ENCODE measurements around a stretch of chr7.

- PRO-cap: no peak
- RAMPAGE, long total RNA, 4 experiments: no peak in any of the 4 experiments
These were observed 4.2 kb downstream of the KCNH2 start for GRCh38 chr7:150973894-150974385.

DNA sequence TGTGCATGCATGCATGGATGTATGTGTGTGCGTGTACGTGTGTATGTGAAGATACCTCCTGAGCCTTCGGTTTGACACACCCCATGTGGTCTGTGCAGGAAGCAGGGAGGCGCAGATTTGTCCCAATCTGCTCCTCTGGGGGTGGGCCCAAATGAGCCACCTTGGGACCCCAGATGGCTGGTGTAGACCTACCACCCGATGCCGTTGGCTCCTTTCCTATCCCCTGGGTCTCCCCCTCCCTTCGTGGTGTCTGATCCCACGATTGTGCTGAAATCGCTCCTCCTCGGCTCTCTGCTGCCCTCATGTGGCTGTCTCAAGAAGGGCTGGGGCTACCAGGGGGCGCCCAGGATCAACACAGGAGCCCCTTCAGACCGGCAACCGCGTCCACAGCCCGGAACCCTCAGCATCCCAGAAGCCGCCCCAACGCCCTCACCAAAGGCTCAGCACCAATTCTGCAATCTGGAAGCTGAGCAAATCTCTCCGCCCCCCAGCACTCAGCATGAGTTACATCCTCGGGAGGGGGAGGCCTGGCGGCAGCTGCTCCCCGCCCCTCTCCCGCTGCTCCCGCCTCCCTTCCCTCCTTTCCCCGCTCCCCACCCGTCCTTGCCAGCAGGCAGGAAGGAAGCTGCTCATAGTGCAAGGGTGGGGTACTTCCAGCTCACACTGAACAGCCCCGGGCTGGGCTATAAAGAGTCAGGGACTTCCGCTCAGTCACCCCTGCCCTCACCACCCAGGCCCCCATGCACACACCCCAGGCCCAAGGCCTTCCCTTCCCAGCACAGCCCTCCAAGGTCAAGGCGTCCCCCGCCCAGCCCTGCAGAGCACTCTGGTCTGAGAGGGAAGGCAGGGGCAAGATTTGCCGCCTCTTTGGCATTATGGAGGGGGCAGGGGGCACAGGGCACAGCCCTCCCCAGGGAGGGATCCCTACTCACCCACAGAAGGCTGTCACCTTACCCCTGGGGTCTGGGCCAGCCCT, 2.2 kb upstream of the NOS3 start:
- PRO-cap: no peak
- RAMPAGE, long total RNA, 4 experiments: no peak in any of the 4 experiments

DNA sequence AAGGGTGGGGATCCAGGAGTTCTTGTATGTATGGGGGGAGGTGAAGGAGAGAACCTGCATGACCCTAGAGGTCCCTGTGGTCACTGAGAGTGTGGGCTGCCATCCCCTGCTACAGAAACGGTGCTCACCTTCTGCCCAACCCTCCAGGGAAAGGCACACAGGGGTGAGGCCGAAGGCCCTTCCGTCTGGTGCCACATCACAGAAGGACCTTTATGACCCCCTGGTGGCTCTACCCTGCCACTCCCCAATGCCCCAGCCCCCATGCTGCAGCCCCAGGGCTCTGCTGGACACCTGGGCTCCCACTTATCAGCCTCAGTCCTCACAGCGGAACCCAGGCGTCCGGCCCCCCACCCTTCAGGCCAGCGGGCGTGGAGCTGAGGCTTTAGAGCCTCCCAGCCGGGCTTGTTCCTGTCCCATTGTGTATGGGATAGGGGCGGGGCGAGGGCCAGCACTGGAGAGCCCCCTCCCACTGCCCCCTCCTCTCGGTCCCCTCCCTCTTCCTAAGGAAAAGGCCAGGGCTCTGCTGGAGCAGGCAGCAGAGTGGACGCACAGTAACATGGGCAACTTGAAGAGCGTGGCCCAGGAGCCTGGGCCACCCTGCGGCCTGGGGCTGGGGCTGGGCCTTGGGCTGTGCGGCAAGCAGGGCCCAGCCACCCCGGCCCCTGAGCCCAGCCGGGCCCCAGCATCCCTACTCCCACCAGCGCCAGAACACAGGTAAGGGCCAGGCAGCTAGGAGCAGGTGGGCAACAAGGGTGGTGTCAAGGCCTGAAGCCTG, 2.6 kb downstream of the NOS3 start:
- PRO-cap: bidirectional peak, plus-strand start at position 535 of the sequence, minus-strand start at position 422 of the sequence
- RAMPAGE, long total RNA, 4 experiments: start-site peak on the plus strand in 3 of 4 experiments, centred at positions 529 to 533 of the sequence, 62 to 206 reads per replicate

DNA sequence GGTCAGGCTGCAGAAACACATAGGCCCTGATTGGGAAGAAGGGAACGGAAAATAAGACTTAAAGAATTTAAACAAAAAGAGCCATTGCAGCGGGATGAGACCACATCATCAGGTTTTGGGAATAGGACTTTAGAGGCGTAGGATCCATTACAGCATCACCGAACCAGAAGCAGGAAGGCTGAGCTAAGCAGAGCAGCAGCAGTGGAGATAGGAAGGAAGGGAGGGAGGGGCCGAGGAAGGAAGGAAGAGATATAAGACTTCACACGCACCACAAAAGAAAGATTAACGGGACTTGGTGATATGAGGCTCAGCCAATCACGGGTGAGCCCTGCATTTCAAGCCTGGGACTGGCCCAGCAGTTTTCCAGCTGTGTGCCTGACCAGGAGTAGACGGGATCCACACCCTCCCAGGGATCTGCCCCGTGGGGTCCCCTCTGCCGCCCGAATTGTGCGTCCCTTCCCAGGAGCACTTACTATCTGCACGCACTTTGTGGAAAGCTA, 16.2 kb downstream of the ATG9B start:
- PRO-cap: no peak
- RAMPAGE, long total RNA, 4 experiments: no peak in any of the 4 experiments

GRCh38 chr7:151015535-151016038, 8.7 kb downstream of the ATG9B start:
- PRO-cap: no peak
- RAMPAGE, long total RNA, 4 experiments: no peak in any of the 4 experiments

DNA sequence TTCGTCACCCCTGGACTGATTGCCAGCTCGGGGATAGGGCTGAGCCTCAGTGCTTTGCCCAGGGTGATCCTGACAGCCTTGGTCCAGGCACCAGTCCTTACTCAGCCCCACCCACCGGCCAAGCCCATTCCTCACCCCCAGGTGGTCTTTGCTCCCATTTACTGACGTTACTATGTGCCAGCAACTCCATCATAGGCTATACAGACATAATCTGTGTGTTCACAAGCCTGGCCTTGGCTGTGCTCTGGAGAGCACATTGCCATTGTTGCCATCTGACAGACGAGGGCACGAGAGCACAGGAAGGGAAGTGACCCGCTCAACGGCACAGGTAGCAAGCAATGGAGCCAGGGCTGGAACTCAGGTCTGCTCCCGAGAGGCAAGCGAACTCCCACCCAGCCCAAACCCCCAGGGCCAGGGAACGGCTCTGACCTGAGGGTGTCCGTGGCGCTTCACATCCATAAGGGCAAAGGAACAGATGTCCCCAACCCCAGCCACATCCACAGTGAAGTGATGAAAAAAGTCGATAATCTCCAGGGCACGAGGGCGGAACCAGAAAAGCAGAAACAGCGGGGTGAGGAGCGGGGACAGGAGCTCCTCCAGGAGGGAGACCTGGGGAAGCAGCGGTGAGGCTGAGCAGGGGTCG, 6.7 kb downstream of the ATG9B start:
- PRO-cap: no peak
- RAMPAGE, long total RNA, 4 experiments: no peak in any of the 4 experiments

GRCh38 chr7:151060899-151061738, 1.7 kb downstream of the SLC4A2 start:
- PRO-cap: no peak
- RAMPAGE, long total RNA, 4 experiments: no peak in any of the 4 experiments

GRCh38 chr7:151109223-151110060, 23.2 kb downstream of the AGAP3 start:
- PRO-cap: unidirectional peak, minus-strand start at chr7:151109524
- RAMPAGE, long total RNA, 4 experiments: no peak in any of the 4 experiments

DNA sequence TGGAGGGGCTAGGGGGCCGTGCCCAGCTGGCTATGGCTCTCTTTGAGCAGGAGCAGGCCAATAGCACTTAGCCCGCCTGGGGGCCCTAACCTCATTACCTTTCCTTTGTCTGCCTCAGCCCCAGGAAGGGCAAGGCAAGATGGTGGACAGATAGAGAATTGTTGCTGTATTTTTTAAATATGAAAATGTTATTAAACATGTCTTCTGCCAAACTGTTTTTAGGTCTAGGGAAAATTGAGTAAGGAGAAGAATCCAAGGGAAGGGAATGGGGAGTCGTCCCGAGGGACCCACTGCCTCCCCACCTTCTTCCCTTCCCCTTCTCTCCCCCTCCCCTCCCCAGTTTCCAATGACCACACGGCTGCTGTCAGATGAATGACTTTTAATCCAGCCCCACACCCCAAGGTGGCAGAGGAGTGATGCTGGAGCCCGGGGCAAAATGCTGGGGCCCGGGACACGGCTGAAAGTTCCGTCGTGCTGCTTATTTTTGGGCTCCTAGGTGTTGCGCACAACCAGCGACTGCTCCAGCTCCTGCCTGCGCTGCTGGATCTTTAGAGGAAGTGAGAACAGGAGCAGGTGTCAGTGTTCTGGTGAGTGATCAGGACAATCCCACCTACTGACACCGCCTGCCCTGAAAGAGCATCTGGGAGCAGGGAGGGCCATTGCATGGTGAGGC, 6.5 kb downstream of the CHPF2 start:
- PRO-cap: no peak
- RAMPAGE, long total RNA, 4 experiments: no peak in any of the 4 experiments

DNA sequence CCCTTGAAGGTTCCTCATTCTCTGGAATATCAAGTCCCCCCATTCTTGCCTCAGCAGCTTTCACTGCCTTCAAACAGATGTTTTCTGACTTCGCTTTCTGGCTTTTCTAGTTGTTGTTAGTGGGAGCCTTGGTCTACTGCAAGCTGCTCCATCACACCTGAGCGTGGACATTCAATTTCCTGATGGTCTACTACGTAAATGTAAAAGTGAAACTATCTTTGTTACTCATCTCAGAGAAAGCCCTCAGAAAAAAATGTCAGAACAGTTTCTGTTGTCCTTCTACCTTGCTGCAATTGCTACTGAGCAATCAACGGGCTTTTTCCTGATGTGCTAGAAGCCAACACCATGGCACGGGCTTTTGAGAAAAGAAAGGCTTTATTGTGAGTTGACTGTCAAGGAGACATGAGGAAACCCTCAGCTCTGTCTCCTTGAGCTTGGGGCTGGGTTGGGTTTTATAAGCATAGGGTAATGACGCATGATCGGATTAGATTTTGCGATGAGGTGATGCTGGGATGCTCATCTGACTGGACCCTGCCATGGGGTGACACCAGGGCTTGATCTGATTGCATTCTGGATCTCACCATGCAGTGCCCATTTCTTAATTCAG, 1.5 kb upstream of the NUB1 start:
- PRO-cap: no peak
- RAMPAGE, long total RNA, 4 experiments: no peak in any of the 4 experiments

DNA sequence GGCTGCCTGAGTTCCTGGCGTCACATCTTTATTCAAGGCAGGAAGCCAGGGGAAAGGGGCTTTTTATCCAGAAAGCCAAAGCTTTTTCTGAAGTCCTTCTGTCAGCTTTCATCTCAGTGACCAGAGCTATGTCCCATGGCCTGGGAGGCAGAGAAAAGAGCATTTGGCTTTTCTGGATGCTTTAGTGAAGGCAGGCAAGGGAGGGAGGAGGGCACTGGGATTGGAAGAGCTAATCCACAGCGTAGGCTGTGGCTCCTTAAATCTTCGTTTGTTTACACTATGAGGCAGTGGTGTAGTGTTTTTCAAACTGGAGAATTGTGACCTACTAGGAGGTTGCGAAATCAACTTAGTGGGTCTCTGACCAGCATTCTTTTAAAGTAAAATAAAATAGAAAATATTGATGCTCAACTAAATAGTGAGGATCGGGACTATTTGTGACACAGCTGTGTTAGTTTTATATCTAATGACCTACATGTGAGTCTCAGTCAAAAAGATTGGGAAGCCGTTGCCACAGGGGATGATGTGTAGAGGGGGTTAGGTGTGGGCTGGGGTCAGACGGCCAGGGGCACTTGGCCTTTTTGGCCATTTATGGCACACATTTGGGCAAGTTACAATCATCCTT, 14.1 kb downstream of the CRYGN start:
- PRO-cap: no peak
- RAMPAGE, long total RNA, 4 experiments: no peak in any of the 4 experiments

- PRO-cap: no peak
- RAMPAGE, long total RNA, 4 experiments: no peak in any of the 4 experiments
These were observed 34.2 kb downstream of the RHEB start for GRCh38 chr7:151485170-151486239.

DNA sequence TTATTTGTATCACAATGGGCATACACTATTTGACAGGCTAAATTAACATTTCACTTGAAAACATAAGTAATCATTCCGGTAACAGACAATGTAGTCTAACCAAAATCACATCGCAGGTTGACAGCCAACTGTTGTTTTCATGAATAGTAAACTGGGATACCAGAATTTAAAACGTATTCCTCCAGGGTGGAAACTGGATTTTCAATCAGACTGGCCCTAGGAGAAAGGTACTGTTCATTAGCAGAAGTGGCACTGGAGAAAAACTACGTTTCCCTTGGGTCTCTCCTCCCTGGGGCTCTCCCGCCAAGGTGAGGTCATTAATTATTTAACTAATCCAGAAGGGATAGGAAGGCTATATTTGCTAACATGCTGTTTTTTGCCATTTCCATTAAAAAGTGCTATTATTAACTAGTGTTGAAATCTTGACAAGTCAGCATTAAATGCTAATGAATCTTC, 25.2 kb downstream of the RHEB start:
- PRO-cap: no peak
- RAMPAGE, long total RNA, 4 experiments: no peak in any of the 4 experiments

DNA sequence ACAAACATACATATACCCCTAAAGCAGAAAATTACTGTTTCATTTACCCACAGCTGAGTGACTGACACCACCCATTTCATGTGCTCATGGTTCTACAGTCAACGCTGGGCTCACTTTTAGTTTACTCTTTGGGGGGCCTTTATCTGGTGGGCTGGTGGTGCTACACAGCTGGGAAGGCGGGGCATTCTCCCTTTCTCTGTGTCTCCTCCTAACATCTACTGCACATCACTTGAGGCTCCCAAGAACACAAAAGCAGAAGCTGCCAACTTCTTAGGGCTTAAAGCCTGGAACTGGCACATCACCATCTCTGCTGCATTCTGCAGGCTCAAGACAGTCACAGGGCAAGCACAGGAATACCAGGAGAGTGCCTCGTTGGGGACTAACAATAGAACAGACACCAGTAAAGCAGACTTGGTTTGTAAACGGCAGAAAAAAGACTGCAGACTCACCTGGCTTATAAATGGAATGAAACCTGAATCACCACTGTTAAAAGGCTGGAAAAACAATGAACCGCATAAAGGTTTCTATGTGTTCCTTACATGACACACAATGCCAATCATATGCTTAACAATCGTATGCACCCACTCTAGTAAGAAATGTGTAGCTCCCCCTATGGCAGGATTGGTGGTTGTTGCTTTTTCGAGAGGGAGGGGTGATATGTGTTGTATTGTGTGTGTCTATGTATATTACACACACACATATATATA, 12.8 kb downstream of the RHEB start:
- PRO-cap: no peak
- RAMPAGE, long total RNA, 4 experiments: no peak in any of the 4 experiments

DNA sequence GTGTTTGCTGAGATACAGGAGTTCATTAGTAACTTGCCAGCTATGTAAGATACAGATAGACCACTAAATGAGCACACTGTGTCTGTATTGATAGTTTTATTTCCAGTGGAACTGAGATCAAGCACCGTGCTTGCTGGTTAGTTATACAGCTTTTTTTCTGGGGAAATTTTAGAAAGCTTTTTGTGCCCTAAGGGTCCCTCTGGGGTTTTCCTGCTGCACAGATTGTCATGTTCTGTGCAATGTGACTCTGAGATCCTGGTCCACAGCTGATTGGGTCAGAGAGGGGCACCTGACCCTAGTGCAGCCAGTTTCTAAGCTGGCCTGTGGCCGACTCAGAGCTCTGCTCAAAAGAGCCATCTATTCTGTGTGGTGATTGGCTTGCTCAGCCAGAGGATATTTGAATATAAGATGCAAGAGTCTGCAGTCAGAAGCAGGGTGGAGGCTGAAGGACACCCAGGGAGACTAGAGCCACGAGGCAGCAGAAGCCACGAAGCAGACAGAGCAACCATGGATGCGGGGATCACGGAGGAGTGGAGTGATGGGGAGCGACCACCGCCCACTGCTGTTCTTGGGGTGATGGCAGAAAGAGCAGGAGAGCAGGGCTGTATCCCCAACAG, 19.3 kb upstream of the RHEB start:
- PRO-cap: bidirectional peak, plus-strand start at position 427 of the sequence, minus-strand start at position 219 of the sequence
- RAMPAGE, long total RNA, 4 experiments: no peak in any of the 4 experiments

DNA sequence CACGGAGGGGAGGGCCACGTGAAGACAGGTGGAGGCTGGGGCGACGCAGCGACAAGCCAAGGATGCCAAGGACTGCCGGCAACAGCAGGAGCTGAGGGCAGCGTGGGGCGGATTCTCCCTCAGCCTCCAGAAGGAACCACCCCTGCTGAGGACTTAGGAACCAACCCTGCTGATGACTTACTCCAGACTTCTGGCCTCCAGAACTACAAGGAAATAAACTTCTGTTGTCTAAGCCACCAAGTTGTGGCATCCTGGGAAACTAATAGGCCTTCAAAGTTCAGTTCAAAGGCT, 88.3 kb upstream of the RHEB start:
- PRO-cap: no peak
- RAMPAGE, long total RNA, 4 experiments: no peak in any of the 4 experiments

DNA sequence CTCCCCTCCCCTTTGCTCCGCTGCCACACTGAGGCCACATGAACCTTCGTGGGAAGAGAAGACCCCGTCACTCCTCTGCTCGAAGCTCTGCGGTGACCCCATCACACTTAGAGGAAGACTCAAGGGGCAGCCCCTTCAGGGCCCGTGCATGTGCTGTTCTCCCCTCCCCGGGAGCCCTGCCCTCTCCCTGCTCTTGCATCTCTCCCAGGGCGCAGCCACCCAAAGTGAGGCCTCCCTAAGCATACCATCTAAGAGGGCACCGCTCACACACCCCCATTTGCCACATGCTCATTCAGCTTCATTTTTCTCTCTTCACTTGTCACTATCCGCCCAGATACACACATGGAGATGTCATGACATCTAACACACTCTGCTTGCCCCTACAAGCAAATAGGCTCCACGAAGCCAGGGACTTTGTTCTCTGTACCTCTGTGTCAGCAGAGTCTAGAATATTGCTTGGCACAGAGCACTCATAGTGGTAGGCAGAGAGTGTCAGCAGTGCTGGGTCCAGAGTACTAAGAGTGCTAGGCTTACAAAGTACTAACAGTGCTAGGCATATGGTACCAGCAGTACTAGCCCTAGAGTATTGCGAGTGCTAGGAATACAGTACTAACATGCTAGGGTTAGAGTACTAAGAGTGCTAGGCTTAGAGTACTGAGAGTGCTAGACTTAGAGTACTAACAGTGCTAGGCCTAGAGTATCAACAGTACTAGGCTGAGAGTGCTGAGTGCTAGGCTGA, 166.3 kb downstream of the PRKAG2 start:
- PRO-cap: no peak
- RAMPAGE, long total RNA, 4 experiments: no peak in any of the 4 experiments

DNA sequence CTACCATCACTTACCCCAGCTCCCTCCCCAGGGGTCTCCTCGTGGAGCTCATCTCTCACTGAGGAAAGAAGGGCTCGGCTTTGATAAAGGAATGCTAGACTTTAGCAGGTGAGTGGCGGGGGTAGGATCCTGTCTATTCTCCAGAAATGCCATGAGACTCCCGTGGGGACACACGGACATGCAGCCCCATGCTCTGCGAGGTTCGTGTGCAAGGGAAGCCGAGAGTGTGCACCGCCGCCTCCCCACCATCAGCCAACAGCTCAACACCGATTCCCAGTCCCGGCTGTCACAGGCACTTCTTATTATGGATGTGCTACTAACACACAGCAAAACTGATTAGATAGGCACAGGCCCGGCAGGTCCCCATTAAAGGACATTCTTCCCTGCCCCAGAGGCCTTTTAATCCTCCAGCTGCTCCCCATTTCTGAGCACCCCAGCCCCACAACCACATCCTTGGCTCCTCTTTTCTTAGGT, 154.4 kb downstream of the PRKAG2 start:
- PRO-cap: no peak
- RAMPAGE, long total RNA, 4 experiments: no peak in any of the 4 experiments

GRCh38 chr7:151725111-151725502, 151.8 kb downstream of the PRKAG2 start:
- PRO-cap: no peak
- RAMPAGE, long total RNA, 4 experiments: no peak in any of the 4 experiments

- PRO-cap: no peak
- RAMPAGE, long total RNA, 4 experiments: no peak in any of the 4 experiments
These were observed 142.8 kb downstream of the PRKAG2 start for GRCh38 chr7:151733890-151734714.

Measured in gastroesophageal sphincter (tissue), 4 donors.